A673 (cell line): ENCODE measurements around the genes CPSF6, PTPRB and TSPAN8.

DNA sequence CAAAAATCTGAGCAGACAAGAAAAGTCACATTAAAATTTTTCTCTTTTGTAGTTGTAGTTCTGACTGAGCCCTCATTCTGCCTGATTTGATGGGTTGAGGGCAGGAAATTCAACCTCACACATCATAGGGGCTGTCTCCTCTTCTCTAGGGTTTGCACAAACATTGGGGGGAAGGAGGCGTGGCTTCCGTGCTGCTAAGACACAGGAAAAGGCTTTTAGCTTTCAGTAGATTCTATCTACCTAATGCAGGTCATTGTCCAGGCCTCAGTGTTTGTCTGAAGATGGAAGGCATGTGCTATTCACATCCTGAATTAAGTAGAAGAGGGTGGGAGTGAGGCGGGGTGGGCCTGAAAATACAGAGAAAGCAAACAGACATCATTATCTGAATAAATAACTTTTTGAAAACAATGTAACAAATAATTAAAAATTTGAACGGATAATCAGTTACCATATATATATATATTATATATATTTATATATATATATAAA is 11.3 kb upstream of the NUP107 start:
- PRO-cap, result no peak

- PRO-cap, result no peak
Measured at GRCh38 chr12:68842018-68842910, 34.3 kb downstream of the MDM2 start.

DNA sequence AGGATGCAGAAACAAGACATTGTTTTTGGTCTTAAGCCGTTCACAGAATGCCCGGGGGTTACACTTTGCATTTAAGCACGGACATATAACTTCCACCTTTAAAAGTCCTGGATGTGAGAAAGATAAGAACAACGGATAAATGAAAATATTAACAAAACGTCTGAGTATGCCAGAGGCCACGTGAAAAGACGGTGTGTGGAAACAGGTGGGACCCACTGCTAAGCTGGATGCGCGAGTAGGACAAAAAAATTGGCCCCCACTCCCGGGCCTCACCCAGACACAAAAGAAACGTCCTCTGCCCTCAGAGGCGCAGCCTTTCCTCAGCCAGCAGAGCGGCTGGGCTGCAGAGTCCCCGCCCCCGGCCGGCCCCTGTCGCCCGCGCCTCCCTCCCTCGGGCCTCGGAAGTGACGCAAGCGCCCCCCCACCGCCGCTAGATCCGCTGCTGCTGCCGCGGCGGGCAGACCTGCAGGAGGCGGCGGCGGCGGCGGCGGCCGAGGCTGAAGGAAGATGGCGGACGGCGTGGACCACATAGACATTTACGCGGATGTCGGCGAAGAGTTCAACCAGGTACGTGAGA is at the start of gene CPSF6:
TSS of gene CPSF6 (plus strand) at position 430 of the 577 bp plus-strand sequence.
- PRO-cap, result bidirectional peak, plus-strand start at position 433 of the sequence, minus-strand start at position 322 of the sequence

DNA sequence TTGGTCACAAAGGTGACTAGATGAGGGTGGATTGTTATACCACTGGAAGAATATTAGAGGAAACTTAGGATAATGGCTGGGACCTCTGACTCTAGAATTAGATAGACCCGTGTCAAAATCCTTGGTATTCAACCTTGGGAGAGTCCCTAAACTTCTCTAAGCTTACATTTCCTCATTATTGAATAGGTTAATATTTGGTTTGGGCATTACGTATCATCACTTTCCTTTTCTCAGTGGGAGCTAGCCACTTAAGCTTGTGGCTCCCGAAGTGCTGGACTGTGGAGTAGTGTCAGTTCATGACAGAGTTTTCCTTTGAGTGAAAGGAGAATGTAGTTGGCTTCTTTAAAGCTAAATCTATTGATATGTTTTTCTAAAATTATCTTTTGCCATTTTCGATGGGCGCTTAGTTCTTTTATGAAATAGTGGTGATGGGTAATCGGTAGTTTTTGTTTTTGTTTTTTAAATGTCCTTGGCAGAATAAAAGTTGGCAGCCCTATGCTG is 5.4 kb downstream of the FRS2 start:
- PRO-cap, result no peak

DNA sequence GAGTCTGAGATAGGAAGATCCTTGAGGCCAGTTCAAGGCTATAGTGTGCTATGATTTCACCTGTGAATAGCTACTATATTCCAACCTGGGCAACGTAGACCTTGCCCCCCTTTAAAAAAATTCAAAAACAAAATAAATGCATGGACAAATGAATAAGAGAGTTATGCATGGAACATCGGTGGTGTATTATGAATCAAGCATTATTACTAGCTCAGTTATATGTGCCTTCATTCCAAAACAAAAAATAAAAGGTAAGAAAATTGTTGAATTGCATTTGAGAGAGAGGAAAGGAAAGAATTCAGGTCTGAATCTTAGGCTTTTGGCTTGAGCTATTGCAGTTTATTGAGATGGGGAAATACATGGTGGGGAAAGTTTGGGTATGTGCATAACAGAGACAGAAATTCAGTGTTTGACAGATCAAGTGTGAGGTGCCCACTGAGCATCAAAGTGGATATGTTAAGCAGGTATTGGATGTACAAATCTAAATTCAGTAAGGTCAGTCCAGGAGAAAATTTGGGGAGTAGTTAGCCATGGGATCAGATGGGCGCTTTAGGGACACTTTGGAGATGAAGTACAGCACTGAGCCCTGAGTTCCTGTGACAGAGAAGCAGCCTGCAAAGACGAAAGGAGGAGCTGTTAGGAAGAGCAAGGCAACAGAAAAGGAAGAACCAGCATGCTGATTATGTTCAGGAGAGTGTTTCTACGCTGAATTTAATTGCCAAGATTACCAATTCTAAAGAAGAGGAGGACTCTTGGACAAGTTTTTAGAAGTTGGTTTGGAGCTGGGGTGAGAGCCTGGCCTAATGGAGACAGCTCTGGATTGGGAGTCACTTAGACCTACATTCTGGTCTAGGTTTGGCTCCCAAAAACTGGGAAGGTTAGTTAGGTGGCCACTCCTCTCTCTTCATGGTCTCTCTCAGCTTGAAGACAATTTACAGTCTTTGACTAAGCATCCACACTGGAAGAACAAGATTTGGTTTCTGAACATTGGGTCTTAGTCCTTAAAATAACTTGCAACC is 5.7 kb upstream of the MYRFL start:
- PRO-cap, result no peak

DNA sequence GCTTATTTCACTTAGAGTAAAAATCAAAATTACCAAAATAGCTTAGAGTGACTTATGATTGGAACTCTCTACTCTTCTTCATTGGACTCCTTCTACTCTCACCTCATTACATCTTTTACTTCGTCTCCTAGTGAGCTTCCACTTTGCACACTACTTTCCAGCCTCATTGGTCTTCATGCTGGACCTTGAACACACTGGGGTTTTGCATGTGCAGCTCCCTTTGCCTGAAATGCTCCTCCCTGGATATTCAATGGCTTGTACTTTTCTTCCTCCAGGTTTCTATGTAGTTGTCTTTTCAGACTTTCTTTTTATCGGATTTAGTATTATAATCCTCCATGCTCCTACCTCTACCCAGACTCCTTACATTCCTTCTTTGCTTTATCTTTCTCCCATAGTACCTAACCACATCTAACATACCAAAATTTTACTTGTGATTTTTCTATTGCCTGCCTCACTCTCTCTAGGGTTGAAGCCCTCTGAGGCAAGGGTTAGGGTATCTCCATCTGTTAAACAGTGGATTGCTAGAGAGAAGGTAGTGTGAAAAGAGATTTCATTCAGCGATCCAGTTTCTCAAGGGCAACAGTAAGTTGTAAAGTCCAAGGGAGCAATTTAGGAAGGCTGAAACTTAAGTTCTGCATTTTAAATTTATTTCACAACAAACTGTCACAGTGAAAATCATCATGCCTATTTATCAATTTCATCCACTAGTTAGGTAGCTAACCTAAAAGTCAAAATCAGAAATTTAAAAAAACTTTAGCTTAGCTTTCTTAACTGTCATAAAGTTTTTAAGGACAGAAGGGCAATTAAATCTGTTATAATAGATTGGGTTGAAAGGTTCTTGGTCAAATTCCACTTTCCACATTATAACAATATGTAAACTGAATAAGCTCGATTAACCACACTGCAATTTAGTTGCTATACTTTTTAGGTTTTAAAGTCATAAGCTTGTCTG is 19.8 kb upstream of the CNOT2 start:
- PRO-cap, result no peak

- PRO-cap, result no peak
Measured at GRCh38 chr12:70244343-70244644, 1.1 kb downstream of the CNOT2 start.

DNA sequence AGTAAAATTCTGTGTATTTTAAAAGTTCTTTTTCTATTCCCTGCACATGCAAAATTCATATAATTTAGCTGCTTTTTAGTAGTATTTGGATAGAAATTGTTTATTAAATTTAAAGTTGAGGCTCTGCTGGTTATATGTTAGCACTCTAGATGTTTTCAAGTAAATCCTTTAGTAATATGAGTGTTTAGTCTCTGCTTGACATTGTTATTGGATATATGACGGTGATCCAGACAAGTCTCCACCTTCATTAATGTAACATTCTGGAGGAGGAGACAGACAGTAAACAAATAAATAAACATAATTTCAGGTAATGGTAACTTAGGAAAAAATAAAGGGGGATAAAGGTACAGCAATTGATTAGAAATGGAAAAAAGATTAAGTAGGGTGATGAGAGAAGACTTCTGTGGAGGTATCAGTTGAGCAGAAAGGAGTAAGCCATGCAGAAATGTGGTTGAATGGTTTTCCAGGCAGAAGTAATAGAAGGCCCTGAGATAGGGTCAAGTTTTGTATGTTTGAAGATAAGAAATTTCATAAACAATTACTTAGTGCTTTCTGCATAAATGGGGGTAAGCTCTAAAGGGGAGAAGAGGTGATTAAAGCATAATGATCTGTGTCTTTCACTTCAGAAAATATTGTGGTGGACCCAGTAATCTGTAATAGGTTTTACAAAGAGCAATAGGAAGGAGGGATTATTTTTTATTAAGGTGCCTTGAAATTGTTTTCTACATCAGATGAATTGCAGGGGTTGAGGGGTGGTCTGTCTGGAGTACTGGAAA is 7.2 kb downstream of the CNOT2 start:
- PRO-cap, result no peak

DNA sequence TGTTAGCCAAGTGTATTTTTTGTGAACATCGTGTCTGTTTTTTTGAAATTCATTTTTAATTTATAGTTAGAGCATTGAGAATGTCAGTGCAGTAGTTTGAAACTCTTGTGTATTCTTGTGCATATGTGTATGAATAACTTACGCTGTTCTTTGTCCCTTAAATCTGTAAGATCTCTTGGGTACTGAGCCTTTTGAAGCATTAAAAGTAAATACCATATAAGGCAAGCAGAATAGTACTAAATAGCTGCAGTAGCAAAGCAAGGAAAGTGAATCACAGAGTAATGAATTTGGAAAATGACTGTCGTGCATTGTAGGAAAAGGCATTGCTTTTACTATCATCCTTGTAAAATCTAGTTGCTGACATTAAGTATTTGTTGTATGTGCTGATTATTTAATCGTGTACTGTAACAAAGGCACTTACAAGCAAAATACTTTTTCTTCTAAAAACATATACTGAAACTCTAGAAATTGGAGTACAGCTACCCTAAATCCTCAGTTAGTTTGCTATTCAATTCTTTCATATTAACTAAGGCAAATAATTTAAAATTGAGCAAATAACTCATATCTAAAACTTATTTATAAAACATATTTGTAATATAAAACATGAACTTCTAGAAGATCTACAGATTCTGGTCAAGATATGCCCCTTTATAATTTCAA is 12.2 kb downstream of the CNOT2 start:
- PRO-cap, result no peak

DNA sequence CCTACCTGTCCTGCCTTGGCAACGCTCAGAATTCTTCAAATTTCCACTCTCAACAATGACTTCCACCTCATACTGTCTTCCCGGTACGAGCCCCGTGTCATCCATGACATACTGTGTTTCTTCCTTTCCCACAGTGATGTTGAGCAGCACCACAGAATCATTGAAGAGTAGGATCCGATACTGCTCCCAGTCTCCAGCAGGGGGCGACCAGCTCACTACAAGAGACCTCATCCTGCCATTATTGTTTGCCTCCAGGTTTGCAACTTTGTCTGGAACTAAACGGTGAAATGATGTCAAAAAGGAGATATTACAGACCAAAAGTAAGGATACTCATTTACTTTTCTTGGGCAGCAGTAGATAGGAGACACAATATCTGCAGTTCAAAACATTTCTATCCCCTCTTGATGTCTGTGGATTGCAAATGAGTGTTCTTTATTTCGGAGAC is 47.2 kb downstream of the PTPRB start:
- PRO-cap, result no peak

DNA sequence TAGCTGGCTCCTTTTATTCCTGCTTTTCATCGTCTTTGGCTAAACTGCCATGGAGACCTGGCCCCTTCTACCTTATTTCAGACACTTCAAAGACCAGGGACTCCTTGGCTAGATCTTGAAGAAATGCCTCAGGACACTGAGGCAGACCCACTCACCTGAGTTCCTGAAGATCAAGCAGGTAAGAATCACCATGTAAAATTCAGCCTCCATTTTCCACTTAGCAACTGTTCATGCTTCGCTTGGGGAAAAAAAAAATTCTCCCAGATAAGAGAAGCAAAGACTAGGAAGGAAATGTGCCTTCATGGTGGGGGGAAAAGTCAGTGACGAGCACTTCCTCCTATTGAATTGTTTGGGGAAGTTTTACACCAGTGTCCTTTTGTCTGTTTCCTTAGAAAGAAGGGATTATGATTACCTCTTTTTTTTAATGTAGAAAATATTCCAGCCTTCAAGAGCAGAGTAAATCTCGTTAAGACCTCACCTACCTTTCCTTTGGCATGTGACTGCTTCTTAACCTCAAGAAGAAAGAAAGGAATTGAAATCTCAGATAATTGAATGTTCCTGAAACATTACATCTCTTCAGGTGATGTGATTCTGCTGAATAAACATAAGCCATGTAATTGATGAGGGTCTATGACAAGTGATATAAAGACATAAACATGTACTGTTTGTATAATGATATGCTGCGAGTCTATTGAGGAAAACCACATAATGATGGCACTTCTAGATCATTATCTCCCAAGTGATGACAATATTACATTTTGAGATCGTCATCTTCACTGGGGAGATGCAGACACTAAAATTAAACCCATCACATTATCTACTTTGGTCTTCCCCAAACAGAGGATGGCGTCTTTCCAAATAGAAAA is at the start of gene PTPRB:
TSS of gene PTPRB (minus strand) at position 244 of the 866 bp plus-strand sequence.
- PRO-cap, result no peak

GRCh38 chr12:70719646-70720027 is 82.4 kb upstream of the PTPRB start:
- PRO-cap, result no peak

DNA sequence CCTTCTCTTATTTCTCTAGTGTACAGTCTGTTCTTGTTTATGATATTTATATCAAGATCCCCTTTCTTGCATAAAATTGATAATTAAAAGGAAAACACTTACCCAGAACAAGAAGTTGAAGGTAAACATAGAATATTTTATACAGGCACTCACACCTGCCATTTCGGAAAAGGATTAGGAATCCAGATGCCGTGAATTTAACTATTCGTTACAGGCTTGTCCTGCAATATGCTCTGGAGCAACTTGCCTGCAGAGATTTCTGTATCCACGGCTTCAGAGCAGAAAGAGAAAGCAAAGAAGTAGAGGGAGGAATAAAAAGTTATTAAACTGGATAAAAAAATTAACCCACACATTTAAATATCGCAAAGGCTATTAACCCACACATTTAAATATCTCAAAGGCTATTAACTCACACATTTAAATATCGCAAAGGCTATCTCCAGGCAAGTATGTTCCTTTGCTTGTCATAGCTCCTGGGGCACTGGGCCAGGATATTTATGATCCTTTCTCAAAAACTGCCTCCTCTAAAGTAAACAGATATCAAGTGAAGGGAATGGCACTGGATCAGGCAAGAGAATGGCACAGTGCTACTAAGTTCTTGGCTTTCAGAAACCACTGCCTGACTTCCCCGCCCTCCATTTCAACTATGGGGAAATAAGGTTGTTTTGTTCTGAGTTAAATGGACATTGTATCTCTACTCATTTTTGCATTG is at the start of gene TSPAN8:
TSS of gene TSPAN8 (minus strand) at position 483 of the 712 bp plus-strand sequence.
- PRO-cap, result bidirectional peak, plus-strand start at position 226 of the sequence, minus-strand start at position 171 of the sequence; bidirectional peak, plus-strand start at position 536 of the sequence, minus-strand start at position 578 of the sequence

- PRO-cap, result no peak
Measured at GRCh38 chr12:71636754-71637178, 26.9 kb downstream of the ZFC3H1 start.

DNA sequence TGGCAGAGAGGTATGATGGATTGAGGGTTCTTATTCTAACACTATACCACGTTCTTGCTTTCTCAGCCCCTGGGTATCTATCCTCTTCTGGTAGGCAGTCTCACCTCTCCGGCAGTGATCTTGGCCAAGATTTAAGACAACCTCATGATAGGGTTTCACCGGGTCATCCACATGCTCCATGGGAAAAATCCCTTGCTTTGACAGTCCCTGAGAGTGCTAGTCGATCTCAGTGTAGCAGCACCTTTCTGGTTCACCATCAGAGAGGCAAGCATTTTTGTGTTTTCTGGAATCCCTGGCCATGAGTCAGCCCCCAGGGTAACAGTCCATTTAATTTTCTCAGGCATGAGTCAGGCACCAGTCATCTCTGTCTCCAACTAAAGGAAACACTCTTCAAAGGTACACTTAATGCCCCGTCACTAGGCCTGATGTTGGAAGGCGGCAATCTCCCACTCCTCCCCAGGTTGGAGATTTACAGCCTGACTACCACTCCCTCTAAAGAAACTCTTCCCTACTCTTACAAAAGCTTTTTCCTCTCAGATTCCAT is 24.3 kb downstream of the TMEM19 start:
- PRO-cap, result no peak

DNA sequence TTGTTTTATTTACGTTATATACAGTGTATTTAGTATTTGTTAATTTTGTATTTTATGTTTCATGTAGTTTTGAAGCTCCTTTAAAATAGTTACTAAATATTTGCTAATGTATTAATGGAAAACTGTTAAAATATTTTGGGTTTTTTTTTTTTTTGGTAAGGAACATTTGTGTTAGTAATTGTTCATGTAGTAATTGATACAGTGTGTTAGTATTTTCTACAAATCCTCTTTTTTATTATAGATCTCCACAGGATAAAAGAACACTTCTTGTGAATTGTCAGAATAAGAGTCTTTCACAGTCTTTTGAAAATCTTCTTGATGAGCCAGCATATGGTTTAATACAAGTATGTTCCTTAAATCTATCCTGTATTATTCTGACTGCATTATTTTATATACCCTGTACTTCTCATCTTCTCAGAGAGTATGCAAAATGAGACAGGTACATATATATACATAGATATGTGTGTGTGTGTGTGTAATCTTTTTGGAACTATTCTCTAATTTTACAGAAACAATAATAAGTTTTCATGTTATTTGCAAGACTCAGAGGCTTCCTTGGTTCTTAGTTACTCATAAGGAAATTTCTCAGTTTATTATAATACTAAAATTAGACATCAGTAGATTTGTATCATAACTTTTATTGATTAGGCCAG is 45.5 kb upstream of the TPH2 start:
- PRO-cap, result no peak

DNA sequence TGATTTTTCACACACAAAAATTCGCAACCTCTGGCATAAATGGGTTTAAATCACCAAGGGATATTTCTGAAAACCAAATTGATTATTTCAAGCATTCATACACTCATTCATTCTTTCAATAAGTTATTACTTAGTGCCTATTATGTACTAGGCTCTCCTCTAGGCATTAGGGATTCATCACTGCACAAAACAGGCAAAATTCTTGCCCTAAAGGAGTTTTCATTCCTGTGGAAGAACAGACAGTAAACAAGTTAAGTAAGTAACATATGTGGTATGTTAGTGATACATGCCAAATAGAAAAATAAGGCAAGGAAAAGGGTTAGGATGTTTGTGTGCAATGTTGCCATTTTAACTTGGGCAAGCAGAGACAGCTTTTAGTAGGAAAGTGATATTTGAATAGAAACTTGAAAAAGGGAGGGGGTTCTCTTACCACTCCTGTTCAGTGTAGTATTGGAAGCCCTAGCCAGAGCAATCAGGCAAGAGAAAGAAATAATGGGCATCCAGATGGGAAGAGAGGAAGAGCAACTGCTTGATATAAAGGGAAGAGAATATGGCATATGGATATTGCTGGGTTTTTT is 38.1 kb upstream of the TPH2 start:
- PRO-cap, result no peak

DNA sequence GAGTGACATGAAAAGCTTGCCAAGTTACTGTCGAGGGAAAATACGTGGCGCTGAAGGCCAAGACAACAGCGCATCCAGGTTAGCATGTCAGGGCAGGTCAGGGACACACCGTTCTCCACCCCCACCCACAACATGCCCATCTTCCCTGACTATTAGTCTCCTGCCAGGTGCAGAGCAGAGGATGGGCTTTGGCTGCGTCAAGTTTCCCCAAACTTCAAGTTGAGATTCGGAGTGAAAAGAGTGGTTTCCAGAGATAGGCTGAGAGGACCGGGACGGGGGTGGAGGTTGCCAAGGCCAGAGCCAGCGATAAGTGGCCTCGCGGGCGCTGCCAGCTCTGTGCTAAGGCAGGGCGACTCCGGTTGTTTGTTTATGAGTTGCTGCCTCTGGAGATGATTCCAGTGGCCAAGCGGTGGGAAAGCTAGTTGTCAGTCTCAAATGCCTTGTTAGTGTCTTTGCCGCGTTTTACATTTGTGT is 1.8 kb downstream of the TRHDE start:
- PRO-cap, result no peak

GRCh38 chr12:73341560-73341812 is 1069.3 kb downstream of the TRHDE start:
- PRO-cap, result no peak

- PRO-cap, result no peak
Measured at GRCh38 chr12:74508660-74509803, 28.6 kb upstream of the ATXN7L3B start.